ENCODE measurements around a stretch of chr22.

DNA sequence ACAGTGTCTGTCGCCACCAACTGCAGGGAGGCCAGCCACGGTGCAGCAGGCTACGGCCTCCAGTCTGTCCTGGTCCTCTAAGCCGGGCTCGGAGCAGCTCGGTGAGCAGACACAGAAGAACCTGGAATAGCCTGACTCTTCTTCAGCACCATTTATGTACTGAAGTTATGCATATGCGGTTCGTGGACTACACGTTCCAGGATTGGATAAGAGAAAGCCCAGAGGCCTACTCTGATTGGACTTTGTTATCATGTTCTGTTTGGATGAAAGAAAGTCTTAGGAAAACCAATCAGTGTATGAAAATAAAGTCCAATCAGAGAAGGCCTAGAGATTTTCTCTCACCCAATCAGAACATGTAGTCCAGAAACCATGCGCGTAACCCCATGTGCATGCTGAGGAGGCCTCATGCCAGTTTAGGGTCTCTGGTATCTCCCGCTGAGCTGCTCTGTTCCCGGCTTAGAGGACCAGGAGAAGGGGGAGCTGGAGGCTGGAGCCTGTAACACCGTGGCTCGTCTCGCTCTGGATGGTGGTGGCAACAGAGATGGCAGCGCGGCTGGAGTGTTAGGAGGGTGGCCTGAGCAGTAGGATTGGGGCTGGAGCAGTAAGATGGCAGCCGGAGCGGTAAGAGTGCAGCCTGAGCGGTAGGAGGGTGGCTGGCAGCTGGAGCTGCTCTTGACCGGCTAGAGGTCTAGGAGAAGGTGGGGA lies 4461.9 kb upstream of the OR11H1 start:
- PRO-cap, result no peak

DNA sequence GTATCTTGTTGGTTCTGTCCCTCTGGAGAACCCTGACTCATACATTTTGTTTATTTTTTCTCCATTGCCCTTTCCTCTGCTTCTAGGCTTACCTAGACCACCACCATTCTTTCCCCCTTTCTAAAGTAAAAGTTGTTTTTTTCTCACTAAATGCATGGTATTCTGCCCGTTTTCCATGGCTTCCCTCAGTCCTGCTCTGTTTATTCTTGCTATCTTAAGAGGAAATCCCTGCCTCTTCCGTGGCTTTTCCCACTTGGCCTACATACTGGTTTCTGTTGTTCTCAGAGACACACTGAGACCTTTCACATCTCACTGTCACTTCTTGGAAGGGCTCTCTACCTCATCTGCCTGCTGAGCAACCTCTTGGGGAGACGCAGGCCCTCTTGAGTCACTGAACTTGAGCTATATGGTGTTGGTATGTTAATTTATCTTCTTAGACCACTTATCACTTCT lies 3668.5 kb upstream of the OR11H1 start:
- PRO-cap, result no peak

- PRO-cap, result no peak
Observed at GRCh38 chr22:16679633-16680059, 87.0 kb upstream of the CCT8L2 start.

DNA sequence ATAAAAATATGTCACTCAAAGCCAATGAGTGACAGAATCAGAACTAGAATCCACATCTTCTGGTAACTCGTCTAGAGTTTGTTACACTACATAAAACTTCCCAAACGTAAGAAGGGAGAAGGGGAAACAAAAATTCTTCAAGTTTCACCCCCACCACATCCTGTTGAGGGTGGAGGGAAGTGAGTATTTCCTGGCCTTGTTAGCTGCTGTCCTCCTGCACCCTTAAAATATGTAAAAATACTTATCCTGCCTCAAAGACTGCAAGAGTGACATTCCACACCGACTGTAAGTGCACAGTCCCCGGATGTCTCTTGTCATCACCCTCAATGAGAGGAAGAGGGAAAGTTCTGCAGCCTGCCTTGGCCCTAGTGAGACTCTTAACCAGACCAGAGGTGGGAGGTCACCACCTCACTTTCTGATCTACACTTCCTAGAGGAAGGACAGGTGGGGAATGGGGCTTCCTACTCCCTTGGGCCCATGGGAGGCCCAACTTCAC lies 3.3 kb downstream of the TMEM121B start:
- PRO-cap, result no peak

DNA sequence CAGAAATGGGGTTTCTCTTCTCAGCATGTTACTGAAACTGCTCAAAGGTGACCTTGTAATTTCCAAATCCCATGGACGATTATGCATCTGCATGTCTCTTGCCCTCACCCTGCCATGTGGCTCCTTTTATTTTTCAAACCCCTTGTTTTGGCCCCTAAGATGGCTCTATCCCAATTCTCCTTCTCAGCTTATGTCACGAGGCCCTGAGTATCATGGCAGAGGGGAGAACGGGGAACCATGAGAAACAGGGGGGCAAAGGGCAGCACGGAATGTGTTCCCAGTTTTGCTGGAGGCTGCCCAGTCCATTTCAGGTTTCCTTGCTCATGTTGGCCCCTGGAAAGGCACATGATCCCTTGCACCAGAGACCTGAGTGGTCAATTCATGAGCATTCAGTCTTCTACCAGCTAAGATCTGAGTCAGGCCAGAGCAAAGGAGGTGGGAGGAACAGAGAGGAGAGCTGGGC lies 16.1 kb downstream of the ADA2 start:
- PRO-cap, result no peak

- PRO-cap, result no peak
Observed at GRCh38 chr22:17228632-17229402, 9.6 kb upstream of the ADA2 start.

DNA sequence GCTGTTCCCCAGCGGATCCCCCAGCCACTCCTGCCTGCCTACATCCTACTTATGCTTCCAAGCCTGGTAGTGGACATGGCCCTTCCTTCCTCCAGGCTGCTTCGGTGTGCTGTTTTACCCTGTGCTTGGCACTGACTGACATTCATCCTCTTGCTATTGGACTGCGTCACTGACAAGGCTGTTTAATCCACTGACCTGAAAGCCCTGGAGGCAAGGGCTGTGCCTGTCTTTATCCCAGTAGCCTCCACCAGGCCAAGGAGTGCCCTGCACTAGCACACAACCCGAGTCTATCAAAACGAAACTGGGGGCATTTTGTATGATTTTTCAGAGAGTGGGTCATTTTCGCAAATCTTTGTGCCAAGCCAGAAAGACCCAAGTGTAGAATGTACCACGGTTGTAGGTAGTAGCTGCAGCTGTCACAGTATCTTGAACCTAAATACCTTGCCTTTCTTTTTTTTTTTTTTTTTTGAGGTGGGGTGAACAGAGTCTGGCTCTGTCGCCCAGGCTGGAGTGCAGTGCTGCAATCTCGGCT lies 64.8 kb upstream of the CECR2 start:
- PRO-cap, result no peak

DNA sequence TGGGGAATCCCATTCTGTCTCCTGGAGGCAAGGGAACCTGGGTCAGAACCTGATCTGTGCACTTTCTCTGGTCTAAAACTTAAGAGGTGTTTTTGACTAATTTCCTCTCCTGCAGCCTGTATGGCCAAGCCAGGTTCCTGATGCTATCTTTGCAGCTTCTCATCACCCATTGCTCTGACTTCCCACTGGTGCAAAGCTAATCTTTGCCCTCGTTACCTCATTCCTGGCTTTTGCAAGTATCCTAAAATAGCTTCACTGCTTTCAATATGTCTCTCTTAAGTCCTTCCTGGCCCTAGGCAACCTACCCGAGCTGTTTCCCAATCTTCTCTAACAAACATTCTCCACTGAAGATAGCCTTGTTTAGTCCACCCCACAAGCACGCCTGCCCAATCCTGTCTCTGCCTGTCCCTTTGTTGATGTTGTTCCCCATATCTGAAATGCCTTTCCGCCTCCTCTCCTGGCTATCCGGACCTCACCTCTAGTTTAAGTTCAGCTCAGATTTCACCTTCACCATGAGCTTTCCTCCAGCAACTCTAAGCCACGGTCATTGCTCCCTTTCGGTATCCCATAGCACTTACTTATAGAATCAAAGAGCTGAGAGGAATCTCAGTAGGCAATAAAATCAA lies 30.1 kb upstream of the CECR2 start:
- PRO-cap, result no peak

DNA sequence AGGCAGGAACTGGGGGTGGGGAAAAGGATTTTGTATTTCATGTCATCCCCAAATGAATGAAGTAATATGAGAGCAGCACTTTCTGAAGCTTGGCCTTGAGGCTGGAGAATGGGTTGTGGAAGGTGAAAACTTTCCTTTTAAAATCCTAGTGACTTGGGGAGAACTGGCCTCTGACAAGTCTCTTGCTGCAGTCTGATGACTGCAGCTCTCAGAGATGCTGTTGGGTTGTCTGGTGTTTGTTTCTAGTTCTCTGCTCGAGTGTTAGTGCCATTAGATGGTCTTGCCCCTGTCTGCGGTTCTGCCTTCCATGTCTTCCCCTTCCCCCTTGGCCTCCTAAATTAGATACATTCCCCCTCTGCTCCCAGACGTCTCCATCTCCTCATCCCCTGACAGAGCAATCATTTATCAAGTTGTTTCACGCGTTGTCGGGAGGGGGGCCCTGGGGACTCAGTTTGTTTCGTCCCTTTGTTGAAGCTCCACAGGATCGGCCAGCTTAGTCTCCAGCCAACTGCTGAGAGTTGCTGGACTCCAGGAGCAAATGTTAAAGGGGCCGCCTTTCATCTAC lies 67.7 kb downstream of the CECR2 start:
- PRO-cap, result no peak

DNA sequence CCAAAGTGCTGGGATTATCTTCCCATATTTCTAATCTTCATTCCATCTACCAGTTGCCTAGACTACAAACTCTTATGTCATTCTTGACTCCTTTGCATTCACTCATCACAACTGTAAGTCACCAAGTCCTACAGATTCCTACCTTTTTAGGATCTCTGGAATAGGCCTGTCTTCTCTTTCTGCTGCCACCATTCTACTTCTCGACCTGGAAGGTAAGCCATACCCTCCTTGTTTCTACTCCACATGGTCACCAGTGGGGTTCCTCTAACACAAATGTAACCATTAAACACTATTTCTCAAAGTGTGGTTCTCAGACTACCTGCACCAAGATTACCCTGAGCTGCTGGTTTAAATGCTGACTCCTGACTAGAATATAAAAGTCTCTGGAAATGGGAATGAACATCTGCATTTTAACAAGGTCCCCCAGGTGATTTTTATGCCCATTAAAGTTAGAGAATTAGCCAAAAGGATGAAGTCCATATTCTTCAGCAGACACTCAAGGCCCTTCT lies 21.1 kb downstream of the ATP6V1E1 start:
- PRO-cap, result no peak

DNA sequence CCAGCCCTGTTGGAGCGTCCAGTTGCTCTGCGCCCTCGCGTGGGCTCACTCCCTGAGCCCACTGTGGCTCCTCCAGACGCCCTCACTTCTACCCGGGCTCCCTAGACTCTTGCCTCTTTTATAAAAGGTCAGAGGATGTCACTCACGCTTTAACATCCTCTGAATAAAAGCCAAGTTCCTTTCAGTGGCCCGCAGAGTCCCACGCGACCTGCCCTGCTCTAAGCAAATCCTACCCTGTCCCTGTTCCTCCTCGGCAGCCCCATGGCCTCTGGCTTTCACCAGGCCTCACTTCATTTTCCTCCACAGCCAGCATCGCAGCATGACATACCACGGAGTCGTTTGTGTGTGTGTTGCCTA lies 997 bp upstream of the BID start:
- PRO-cap, result bidirectional peak, plus-strand start at position 194 of the sequence, minus-strand start at position 90 of the sequence

- PRO-cap, result no peak
Observed at GRCh38 chr22:17865754-17866823, 91.8 kb upstream of the BID start.

DNA sequence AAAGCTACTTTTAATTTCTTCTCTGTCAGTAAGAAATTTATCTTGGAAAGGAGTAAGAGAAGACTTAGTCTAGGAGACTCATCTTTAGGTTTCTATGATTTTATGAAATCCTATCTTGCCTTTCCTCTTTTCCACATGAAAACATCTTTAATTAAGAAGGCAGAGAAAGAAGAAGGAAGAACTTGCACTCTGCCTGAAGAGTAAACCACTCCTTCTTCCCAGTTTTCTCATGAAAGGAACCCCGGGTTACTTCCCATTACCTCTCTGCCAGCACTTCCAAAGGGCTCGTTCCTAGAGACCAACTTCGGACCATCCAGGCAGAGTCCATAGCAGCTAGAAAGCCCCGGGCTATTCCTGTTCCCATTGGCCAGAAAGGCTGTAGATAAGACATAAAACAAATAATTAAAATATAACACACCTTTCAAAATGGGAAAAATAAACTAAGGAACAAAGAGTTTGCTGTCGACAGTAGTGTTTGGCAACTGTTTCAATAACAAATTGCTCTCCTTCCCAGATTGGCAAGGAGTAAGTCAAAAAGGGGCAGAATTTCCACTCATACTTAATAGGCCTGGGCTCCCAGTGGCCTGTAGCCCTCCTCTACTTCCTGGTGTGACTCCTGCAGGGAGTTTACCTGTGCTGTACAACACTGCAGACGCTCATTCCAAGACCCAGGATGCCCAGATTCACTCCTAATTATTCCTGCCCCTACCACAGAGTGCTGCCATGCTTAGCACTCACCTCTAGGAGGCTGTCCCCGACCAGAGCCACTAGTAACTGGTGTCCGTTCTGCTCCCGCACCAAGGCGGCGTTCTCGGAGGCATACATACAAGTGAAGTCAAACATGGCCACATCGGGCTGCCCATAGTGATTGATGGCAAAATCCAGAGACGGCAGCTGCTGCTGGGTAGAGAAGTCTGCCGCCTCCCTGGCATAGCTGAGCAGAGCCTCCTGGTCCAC lies 122.0 kb upstream of the BID start:
- PRO-cap, result no peak

- PRO-cap, result no peak
Observed at GRCh38 chr22:17931131-17931883, 93.1 kb downstream of the MICAL3 start.

- PRO-cap, result no peak
Observed at GRCh38 chr22:17952277-17952601, 72.1 kb downstream of the MICAL3 start.

GRCh38 chr22:17954248-17954914 lies 70.0 kb downstream of the MICAL3 start:
- PRO-cap, result no peak

DNA sequence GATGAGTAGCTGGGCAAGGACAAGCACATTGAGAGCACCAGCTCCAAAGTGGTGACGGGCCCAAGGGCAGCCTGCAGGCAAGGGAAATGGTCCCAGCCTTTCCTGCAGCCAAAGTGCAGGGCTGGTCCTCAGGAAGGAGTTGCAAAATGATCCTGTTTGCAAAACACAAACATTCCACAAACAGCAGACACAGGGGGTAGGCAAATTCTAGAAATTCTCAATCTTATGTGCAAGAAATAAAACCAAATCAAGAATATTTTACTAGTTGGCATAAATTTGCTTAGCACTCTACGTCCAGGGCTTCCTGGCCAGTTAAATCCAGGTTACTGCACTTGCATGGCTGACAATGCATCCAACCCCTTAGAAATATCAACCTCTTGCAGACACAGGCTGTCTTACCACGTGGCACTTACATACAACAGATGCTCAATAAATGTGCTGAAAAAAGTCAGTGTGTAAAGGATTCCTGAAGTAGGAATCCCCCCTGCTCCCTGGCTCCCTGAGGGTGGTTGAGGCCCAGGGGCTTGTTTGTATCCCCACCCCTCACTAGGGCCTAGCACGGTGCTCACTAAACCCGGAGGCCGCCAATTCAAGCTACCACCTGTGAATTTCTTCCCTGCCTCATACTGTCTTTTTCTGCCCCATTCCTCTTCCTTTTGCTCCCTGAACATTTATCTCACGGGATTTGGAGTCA lies 32.1 kb downstream of the MICAL3 start:
- PRO-cap, result no peak

- PRO-cap, result no peak
Observed at GRCh38 chr22:18083016-18083798, 5.4 kb downstream of the PEX26 start.

DNA sequence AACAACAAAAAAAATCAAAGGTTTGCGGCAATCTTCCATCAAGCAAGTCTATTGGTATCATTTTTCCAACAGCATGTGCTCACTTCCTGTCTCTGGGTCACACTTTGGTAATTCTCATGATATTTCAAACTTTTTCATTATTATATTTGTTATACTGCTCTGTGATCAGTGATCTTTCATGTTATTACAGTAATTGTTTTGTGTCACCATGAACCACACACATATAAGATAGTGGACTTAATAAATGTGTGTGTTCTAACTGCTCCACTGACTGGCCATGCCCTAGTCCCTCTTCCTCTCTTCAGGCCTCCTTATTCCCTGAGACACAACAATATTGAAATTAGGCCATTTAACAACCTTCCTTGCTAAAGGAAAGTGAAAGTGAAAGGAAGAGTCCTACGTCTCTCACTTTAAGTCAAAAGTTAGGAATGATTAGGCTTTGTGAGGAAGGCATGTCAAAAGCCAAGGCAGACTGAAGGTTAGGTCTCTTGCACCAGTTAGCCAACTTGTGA lies 32.1 kb downstream of the CLTCL1 start:
- PRO-cap, result no peak

GRCh38 chr22:19291848-19292037 lies 224 bp upstream of the CLTCL1 start:
- PRO-cap, result bidirectional peak, plus-strand start at chr22:19291934, minus-strand start at chr22:19291685